Ureter (tissue), 1 donor: ENCODE results near the genes CCDC168, LIG4 and IRS2.

- PRO-cap: no peak
These were observed 202.0 kb upstream of the TPP2 start for GRCh38 chr13:102394719-102395268.

- PRO-cap: no peak
These were observed 195.5 kb upstream of the TPP2 start for GRCh38 chr13:102401214-102401797.

DNA sequence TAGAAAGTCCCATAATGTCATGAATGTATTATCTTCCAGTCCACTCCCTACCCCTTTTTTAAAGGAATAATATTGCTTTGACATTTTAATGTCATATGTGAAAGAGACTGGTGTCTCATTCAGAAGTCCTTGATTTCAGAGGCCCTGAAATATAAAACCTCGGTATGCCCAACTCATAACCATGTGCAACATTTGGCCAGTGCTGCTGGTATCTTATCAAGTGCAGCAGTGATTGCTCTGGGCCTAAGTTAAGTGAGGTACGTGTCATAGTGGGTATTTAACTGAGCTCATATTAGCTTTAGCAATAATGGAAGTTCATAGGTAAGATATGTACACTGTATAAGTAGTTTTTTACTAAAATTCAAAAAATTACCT is at the start of gene CCDC168:
TSS of gene CCDC168 (minus strand) at position 224 of the 375 bp plus-strand sequence.
- PRO-cap: no peak

DNA sequence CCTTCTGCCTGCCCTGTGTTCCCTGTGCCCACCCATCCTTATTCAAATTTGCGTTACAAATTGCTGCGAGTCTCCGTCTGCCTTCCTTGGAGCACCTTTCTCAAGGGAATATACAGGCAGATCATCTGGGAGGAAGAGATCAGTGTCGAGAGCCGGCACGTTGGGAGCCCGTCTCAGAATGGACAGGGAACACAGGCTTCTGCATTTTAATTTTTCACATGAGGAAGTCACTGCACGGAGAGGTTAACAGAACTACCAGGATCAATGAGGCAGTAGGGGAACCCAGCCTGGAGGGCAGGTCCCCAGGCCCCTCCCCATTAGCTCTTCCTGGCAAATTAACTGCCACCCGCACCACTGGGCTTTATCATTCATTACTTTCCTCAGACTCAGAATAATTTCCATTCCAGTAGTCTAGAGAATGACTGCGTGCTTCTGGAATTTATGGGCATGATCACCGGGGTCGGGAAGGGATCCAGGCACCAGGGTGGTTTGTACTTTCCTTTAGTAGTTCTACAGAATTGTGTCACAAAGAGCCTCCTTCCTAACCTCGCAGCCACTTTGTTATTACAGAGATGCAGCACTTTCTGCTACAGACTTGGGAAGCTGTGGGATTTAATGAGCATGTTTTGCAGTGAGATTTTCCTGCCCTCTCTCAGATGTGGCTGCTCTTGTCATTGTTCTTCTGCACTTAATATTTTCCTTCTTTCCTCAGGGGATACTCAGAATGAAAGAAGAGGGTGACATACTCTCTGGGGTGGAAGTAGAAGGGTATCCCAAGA is 284.8 kb upstream of the SLC10A2 start:
- PRO-cap: no peak

DNA sequence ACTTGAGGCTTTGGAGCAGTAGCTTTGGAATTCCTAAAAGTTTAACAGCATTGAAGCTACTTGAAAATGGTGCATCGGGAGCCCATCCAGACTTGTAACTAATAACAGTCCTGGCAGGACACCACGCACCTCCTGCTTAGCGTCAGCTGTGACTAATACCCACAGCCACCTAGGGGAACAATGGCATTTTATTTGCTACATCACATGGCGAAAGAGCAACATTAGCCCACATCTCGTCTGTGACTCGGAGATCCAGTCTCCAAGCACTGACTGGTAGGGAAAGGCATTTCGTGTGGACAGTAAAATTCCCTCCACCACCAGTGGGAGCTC is 894.4 kb upstream of the DAOA start:
- PRO-cap: no peak

DNA sequence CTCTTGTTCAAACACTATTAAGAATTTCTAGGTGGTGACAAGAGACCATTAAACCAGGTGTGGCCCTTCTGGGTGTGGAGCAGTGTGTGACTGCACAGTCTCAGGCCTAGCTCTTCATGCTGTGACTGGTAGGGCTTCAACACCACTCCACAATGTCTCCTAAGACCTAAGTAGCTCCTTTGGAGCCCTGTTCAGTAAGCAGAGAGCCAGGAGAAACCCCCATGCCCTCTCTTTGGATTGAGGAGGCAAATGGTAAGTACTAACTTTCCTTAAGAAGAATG is 388.9 kb downstream of the EFNB2 start:
- PRO-cap: no peak

DNA sequence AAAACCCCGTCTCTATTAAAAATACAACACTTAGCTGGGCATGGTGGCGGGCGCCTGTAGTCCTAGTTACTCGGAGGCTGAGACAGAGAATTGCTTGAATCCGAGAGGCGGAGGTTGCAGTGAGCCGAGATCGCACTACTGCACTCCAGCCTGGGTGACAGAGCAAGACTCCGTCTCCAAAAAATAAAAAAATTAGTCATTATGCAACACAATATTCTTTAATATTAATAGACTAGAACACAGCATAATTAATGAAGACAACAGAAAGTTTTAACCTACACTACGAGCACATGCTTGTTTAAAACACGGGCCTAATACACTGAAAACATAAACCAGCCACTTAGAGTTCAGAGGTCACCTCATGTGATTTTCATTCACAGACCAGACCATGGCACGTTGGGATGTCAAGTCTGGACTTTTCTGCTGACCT is 17.3 kb downstream of the EFNB2 start:
- PRO-cap: no peak

GRCh38 chr13:106680716-106681287 is 112.9 kb upstream of the ARGLU1 start:
- PRO-cap: no peak

DNA sequence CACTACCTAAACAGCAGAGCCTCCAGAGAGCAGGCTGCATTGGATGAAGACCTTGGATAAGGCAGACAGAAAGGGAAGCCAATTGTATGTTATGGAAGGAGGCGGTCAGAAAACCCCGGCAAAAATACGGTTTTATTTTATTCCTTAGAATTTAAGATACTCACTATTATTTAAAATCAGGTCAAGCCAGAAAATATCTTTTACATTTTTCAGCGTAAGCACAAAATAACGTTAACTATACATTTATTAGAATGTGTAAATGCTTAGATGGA is 641.2 kb downstream of the NALF1 start:
- PRO-cap: no peak

DNA sequence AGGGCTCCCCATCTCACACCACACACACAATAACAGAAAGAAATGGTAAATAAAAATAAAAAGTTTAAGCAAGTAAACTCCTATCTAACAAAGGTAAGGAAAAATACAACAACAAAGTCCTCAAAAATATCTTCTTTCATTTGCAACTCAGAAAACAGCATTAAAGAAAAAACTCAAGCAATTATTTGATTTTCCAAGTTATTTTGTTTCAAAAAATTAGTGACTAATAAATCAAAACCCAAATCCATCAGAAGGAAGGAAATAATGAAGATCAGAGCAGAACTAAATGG is 213.6 kb downstream of the NALF1 start:
- PRO-cap: no peak

DNA sequence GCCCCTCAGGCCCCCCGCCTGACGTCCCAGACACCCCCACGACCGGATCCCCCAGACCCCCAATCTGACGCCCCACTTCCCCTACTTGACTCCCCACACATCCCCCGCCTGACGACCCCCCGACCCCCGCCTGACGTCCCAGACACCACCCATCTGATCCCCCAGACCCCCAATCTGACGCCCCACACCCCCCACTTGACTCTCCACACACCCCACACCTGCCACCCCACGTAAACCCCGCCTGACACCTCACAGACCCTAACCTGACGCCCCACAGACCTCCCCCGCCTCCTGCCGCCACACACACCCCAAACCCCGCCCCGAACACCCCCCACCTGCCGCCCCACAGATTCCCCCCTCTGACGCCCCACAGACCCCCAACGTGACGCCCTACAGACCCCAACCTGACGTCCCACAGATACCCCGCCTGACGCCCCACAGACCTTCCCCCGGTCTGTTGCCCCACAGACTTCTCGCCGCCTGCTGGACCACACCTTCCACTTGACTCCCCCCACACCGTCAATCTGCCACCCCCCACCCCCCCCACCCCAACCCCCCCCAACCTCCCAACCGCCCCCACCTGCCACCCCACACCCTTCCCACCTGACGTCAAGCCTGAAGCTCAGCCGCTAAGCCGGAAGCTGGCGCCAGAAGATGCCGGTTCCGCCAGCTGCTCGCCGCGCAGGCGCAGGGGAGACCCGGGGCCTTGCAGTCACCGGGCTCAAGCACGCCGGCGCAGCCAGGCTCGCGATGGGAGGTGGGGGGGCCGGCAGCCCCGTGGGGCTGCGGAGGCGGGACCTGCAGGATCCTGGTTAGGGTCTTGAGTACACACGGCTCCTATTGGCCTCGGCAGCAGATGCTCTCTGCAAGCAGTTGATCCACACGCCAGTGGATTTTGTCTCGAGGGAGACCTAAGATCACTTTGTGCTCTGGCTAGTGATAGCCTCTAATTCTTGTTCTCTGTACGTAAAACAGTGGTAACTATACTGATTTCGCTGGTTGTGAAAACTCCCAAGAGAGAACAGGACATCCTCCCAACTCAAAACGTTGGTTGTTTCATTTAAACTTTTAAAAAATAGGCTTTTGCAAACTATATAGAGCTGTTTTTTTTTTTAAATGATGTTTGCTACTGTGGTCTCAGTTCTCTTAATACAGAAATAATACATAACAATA is at the start of gene LIG4:
TSS of gene LIG4 (minus strand) at position 656 of the 1,173 bp plus-strand sequence.
- PRO-cap: bidirectional peak, plus-strand start at position 751 of the sequence, minus-strand start at position 687 of the sequence

DNA sequence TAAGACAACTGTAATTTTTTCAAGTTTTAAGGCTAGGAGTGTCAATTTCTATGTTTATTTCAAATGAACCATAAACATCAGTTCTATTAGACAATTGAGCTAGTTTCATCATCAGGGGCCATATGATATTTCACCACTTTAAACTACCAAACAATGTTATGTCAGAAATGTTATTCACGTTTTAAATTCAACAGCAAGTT is 42.2 kb upstream of the MYO16 start:
- PRO-cap: no peak

GRCh38 chr13:108704786-108705567 is 75.6 kb downstream of the MYO16 start:
- PRO-cap: no peak

DNA sequence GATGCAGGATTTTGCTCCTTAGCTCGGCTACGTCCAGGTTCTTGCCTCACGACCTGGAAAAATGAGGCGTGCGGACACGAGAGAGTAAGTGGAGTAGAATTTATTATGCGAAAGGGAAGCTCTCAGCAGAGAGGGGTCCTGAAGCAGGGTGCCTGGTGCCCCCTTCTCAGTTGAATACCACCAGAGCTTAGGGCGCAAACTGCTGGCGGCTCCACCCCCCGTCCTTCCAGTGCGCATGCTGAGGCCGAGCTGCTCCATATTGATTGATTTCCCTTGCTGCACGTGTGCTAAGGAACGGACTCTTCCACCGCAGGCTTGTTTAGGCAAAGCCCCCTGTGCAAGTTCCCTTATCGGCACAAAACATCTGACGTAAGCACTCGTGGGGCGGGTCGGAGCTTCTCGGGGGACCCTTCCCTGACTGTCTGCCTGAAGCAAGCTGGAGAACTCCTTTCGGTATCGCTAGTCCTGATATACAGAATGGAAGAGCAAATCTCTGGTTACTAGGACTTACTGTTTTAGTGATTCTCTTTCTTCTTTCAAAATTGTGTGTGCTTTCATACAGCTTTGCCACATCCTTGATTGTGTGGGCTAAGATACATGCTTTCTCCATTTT is 257.1 kb downstream of the MYO16 start:
- PRO-cap: no peak

DNA sequence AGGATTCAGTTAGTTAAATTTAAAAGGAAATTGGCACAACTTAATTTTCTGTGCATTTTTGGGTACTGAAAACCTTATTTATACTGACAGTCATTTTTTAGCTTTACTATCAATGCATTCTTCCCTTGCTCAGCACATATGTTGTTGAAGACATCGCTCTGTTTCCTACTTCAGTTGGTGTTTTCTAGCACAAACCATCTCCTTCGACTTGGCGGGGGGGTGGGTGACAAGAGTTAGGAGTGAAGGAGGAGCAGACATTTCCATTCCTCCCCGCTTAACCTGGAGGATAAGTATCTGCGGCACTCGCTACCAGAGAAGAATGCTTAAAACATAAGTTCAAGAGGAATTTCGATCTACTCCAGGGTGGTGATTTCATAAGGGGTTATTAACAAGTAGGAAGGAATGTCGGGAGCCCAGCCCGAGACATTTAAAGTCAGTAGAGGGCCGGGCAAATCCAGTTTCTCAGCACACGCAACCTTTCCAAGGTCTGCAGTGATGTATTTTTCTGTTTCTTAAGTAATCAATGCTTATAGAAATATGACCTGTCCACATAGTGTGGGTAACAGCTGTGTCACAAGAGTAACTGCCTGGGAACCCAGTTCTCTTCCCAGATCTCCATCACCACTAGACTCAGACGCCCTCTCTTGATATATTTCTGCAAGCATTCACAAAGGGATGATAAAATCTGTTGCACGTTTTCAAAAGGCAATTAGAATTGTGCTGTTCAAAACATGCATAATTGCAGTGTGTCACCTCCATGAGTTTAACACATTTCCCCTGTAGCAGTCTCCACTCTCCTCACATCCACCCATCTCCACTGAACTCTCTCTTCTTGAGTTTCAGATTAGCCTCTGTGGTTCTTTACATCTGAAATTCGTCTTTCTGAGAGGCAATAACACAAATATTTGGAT is 525.9 kb downstream of the MYO16 start:
- PRO-cap: no peak

GRCh38 chr13:109264255-109264839 is 522.0 kb downstream of the IRS2 start:
- PRO-cap: no peak

DNA sequence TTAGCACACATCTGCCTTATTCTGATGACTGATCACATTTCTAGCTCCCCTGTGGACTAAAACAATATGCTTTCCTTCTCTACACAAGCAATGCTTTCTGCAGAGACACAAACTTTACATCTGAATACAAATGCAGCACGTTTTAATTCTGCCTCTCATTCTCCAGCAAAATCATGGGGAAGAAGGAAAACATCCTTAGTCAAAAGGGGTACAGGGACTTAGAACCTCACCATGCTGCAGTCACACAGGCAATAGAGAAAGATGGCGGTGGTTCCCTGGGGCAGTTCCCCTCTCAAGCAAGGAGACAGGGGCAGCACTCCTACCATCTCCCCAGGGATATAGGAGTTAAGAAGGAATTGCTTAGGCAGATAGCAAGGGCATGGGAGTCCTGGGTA is 514.9 kb downstream of the IRS2 start:
- PRO-cap: no peak

DNA sequence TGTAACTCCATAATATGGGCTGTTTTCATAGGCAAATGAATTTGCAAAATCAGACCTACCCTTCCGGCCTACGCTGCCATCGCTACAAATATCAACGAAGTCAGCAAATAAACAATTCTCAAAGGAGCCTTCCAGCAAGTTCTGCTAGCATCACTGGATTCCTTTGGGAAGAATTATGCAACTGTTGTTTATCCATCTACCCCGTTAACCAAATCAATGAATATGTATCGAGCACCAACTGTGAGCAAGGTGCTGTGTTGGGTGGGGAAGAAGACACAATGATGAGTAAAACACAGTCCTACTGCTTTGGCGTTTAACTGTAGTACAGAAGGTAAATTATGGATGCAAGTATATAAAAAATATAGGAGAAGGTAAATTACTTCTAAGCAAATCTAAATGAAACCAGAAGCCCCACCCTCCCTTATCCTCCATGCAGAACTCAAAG is 396.3 kb downstream of the IRS2 start:
- PRO-cap: no peak

DNA sequence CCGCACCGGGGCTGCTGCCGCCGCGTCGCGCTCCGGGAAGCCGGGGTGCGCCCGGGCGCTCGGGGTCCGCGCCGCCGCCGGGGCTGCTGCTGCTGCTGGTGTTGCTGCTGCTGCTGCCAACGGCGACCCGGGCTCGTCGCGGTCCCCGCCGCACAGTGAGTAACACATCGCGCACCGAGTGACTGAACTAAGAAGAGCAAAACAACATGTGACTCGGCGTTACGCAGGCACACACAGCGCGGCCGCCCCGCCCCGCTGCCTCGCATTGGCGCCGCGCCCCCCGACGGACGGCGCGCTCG is at the start of gene IRS2:
TSS of gene IRS2 (minus strand) at position 164 of the 299 bp plus-strand sequence.
- PRO-cap: bidirectional peak, plus-strand start outside the sequence, minus-strand start at position 157 of the sequence

- PRO-cap: no peak
These were observed 2.1 kb upstream of the IRS2 start for GRCh38 chr13:109788535-109788918.